Measurements from ENCODE around the genes BCL2L13 and GGTLC3.

DNA sequence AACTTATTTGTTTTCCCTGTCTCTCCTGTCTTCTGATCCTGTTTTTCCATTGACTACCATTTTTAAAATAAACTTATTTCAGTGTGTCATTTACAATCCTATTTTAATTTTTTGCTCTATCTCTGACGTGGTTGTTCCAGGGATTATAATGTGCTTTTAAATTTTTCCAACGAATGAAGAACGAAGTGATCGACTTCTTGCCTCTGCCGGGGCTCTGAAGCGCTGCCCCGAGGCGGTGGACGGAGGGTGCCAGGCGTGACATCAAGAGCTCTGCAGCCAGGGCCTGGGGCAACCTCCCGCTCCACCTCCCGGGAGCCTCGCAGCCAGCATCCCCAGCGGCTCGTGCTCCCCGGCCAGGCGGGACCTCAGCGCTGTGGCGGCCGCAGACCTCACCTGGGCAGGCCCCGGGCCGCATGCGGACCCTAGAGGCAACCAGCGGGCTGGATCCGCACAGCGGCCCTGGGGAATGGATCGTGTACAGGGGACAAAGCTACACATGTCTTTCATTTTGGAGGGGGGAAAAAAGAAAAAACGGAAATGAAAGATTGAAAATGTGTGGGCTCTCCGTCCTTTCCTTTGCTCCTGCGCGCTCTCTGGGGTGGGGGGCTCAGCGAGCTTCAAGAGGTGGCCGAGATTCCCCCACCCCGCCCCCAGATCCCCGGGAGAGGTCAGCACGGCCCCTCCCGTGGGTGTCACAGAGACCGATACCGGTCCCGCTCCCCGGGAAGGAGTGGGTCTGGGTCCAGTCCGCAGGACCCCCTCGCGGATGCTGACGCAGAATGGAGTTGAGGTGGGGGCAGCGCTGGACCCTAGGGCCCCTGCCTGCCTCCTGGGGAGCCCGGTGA lies 28.1 kb upstream of the GAB4 start:
- RRBS: 29% methylated on average over 9 of the region's 47 CpGs

GRCh38 chr22:17113572-17113957 lies 7.6 kb downstream of the TMEM121B start:
- RRBS: 77% methylated on average over 3 of the region's 8 CpGs

DNA sequence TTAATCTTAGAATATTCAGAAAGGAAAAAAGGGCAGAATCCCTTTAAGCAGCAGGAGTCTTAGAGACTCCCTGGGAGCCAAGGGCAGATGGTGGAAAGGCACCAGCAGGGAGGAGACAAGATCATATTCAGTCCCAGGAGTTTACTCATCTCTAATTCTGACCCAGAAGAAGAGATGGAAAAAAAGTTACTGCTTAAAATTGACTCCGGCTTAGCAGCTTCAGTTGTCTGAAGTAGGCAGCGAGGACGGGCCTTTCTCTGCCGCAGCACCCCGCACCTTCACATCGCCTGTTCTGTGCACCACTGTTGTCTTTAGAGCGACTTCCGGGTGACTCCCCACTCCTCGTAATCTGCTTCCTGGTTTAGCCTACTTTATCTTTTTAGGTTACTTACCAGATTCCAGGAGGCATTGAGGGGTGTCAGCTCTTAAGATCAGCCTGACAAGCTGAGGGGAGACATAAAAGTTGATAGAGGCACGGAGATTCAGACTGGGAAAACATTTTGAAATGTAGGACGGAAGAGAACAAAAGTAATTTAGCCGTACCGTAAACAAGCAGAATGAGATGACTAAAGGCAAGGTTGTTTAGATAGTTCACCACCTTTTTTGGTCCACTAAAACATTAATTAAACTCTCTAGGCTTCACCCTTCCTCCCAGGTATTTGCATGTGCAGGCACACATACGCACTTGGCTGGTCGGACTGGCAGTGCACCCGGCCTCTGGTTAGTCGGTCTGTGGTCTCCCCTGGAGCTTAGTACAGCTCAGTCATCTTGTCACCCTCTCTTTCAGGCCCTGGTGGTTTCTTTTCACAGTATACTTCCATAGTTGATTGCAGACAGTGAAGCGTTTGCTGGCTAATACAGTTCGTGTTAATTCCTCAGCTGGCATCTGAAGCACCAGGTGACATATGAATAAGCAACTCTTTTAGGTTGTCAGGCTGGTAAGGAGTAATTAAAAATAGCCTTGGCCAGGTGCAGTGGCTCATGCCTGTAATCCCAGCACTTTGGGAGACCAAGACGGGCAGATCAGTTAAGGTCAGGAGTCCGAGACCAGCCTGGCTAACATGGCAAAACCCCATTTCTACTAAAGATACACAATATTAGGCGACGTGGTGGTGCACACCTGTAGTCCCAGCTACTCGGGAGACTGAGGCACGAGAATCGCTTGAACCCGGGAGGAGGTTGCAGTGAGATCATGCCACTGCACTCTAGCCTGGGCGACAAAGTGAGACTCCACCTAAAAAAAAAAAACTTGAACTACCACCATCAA lies 74.6 kb downstream of the CECR2 start:
- RRBS: 15% methylated on average over 4 of the region's 28 CpGs

DNA sequence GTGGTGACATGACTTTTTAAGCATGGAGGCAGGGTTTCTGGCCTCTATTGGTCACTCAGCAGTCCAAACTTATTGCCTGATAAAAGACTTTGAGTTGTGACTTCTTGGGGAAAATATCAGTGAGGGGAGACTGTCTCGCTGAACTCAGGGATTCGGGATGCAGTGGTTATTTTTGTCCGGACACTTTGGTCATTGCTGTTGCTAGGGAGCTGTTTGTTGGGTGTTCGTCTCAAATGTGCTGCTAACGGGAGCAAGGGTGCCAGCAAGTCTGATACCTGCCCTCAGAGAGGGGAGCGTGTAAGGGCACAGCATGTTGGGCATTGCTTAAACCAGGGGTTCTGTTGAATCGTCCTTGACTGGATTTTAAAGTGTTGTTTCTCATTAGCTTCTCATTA lies 49.3 kb upstream of the SLC25A18 start:
- RRBS: no CpG with 5 or more reads among the region's 7 CpGs

GRCh38 chr22:17579475-17580029 lies 16.3 kb downstream of the SLC25A18 start:
- RRBS: no CpG with 5 or more reads among the region's 16 CpGs

- RRBS: 7% methylated on average over 7 of the region's 48 CpGs
Observed at GRCh38 chr22:17638137-17638892, at the start of gene BCL2L13. TSS of gene BCL2L13 (plus strand) at chr22:17638757.

DNA sequence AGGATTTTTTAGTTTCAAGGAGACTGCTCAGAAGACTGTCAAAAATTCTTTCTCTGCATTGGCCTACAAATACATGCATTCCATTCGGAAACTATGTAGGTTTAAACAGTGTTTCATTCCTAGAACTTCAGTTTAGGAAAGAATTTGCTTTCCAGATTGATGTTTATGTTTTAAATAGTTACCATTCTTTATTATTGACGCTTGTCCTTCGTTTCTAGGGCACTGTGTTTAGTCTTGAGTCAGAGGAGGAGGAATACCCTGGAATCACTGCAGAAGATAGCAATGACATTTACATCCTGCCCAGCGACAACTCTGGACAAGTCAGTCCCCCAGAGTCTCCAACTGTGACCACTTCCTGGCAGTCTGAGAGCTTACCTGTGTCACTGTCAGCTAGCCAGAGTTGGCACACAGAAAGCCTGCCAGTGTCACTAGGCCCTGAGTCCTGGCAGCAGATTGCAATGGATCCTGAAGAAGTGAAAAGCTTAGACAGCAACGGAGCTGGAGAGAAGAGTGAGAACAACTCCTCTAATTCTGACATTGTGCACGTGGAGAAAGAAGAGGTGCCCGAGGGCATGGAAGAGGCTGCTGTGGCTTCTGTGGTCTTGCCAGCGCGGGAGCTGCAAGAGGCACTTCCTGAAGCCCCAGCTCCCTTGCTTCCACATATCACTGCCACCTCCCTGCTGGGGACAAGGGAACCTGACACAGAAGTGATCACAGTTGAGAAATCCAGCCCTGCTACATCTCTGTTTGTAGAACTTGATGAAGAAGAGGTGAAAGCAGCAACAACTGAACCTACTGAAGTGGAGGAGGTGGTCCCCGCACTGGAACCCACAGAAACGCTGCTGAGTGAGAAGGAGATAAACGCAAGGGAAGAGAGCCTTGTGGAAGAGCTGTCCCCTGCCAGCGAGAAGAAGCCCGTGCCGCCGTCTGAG lies 47.5 kb downstream of the BID start:
- RRBS: no CpG with 5 or more reads among the region's 16 CpGs

- RRBS: no CpG with 5 or more reads among the region's 13 CpGs
Observed at GRCh38 chr22:17767201-17767869, 6.9 kb downstream of the BID start.

DNA sequence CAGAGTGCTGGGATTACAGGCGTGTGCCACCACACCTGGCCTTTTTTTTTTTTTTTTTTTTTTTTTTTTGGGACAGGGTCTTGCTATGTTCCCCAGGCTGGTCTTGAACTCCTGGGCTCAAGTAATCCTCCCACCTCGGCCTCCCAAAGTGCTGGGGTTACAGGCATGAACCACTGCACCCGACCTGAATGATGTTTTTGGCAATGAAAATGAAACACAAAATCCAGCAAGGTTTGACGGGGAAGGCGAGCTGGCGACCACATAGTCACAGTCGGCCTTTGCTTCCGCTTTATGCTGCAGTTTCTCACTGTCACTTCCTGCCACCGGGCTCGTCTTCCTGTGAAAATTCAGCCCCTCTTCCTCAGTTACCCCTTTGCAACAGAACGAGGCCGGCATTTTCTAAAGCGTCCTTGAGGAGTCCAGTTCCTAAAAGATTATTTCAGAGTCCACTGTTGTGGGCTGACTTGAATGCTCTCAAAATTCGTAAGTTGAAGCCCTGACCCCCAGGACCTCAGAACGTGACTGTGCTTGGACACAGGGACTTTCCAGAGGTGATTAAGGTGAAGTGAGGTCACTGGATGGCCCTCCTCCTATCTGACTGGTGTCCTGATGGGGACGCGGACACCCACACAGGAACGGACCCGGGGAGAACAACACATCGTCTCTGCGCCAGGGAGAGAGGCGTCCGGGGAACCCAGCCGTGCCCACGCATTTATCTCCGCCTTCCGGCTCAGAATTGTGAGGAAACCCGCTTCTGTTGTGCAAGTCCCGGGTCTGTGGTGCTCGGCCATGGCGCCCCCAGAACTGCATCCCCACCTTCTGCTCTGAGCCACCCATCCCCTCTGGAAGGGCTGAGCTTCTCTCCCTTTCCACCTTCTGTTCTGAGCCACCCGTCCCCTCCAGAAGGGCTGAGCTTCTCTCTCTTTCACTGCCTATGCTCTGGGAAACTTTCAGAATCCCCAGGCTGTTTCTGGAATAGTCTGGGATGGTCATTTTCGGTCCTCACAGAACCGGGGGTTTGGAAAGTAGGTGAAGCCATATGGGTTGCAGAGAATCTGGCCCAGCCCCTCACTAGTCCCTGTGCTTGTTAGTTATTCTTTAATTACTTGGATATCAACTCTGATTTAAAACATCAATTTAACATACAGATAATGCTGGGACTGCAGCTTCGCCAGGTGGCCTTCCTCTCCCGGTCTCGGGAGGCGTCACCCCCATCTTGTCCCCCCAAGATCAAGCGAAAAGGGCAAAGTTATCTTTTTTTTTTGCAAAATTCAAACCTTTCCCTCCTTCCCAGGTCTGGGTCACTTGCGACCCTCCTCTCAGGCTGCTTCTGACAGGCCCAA lies 3.2 kb upstream of the BID start:
- RRBS: 97% methylated on average over 13 of the region's 40 CpGs

DNA sequence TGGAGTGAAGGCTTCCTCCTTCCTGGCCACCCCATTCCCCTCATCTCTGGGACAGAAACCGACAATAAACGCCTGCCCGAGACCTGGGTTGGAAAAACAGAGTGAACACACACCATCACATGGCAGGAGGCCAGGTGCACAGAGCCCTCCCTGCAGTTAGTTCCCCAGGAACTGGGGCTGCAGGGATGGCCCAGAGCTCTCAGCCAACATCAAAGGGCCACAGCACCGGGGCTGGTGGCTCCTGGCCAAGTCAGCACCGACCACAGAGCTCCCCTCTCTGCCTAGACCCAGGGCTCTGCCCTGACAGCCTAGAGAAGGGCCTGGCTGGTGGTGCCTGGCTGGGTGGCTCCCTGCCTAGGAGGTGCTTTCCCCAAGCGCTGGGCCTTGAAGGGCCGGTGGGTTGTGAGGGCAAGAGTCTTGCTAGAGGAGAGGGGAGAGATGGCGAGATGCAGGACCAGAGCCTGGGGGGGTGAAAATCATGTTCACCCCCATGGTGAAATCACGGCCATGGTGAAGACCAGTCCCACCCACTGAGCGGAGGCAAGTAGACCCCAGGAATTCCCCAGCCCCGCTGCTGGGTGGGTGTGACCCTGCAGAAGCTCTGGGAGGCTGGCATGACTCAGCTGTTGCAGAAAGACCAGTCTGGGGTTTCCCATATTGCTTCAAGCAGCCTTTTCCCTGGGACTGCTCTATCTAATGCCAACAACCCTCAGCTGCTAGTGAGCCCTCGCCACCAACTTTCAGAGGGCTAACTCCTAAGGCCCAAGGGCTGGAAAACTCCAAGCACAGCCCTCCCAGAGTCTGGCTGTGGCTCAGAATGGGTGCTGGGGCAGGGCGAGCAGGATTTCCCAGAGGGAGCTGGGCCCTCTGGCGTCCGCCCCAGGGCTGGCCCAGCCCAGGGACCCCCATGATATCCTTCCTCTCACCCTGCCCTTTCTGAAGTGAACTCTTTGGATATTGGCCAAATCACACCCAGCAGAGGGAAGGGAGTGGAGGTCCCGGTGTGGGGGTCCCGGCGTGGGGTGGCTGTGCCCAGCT lies 7.3 kb upstream of the BID start:
- RRBS: no CpG with 5 or more reads among the region's 18 CpGs

GRCh38 chr22:17842326-17842842 lies 68.1 kb upstream of the BID start:
- RRBS: 99% methylated on average over 2 of the region's 22 CpGs

GRCh38 chr22:17921803-17922699 lies 102.3 kb downstream of the MICAL3 start:
- RRBS: no CpG with 5 or more reads among the region's 17 CpGs

- RRBS: no CpG with 5 or more reads among the region's 29 CpGs
Observed at GRCh38 chr22:18048384-18048875, 24.1 kb upstream of the MICAL3 start.

DNA sequence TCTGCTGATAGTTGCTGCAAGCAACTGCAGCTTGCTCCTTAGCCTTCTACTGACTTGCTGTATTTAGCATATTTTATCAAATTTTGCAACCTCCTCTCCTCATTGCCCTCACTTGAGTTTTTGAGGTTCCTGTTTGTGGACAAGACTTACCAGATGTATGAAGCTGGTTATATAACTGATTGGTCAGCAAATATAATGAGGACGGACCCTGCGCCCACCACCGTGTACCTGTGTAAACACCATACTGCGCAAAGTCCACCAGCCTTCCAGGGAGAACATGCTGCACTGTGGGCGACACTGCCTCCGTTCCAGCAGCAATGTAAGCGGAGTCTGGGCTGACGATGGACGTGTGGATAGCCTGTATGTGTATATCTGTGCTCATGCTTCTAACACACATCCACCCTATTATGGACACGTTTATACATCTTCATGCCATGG lies 1.6 kb upstream of the USP18 start:
- RRBS: no CpG with 5 or more reads among the region's 10 CpGs

- RRBS: no CpG with 5 or more reads among the region's 5 CpGs
Observed at GRCh38 chr22:18517940-18518285, at the start of gene GGTLC3. TSS of gene GGTLC3 (minus strand) at chr22:18518161.

GRCh38 chr22:18536803-18537448 lies 9.3 kb downstream of the TMEM191B start:
- RRBS: no CpG with 5 or more reads among the region's 16 CpGs

DNA sequence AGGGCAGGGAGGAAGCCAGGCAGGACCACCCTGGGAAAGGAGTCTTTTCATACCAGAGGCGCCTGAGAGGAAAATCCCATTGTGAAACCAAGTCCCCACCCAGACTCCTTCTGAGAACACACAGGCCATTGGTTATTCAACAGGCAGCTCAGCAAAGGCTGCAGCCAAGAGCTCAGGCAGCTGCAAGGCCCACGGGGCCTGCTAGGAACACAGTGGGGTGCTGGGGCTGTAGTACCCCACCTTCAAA lies 6.8 kb downstream of the PRODH start:
- RRBS: no CpG with 5 or more reads among the region's 2 CpGs

DNA sequence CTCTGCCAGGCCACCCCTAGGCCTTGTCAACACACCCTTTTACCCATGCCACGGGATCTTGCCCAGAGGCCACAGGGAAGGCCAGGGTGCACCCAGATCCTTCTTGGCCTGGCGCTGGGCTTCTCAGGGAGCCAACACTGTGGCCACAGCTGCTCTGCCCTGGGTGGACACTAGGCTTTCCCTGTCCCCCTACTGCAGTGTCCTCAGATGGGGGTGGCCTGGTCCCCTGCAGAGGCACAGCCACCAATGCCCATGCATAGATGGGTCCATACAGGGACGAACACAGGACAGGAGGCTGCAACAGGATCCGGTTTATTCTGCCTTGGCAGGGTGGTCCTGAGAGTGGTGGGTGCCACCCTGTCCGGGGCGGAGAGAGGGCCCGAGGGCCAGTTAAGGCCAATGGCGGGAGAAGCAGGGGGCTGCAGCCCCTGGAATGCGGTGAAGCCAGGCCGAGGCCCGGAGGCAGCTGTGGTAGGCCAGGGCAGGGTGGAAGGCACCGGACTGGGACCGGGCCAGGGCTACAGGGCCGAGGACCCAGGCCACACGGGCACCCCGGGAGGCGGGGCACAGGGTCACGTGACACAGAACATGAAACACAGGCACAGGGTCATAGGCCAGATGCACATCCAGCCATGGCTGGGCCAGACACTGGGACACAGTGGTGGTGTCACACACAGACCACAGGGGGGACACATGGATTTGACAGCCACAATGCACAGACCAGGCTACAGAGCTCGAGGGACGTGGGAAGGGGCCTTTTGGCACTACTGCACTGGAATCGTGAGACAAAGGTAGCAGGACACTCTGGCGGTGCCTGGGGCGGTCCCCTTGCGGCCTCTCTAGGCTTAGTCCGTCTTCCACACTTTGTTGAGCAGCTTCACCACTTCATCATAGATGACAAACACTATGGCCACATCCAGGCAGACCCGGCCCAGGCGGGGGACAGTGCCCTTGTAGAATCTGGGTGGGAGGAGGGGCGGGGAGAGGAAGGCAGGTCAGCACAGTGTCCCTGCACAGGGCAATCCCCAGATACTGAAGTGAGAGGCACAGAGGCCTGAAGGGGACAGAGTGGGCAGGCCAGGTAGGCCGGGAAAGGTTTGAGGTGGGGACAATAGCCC lies 2.9 kb downstream of the SLC25A1 start:
- RRBS: 90% methylated on average over 11 of the region's 29 CpGs

DNA sequence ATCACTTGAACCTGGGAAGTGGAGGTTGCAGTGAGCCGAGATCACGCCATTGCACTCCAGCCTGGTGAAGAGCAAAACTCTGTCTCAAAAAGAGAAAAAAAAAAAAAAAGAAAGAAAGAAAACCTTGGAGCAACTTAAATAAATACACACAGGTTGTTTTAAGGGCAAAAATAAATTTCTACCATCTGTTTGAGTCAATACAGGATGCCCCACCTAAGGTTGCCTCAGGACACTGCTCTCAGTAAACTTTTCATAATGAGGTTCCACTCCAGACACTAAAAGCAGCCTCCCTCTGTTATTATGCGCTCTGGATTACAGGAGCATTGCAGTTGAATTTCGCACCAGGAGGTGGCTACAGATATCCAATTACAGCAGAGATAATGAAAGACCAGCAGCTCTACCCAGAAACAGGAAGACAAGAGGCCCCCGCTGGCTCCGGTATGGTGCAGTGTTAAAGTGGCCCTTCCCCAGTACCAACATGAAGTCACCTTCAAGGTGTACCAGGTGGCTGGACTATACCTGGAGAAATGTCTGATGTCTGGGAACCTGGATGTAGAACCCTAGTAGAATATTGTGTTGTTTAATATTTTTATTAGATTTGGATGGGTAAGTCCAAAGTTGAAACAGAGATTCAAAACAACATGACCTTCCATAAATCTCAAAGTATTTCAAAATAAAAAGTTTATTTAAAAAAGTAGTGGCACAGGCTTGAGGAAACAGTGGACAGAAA lies 39.4 kb upstream of the SLC25A1 start:
- RRBS: no CpG with 5 or more reads among the region's 6 CpGs

DNA sequence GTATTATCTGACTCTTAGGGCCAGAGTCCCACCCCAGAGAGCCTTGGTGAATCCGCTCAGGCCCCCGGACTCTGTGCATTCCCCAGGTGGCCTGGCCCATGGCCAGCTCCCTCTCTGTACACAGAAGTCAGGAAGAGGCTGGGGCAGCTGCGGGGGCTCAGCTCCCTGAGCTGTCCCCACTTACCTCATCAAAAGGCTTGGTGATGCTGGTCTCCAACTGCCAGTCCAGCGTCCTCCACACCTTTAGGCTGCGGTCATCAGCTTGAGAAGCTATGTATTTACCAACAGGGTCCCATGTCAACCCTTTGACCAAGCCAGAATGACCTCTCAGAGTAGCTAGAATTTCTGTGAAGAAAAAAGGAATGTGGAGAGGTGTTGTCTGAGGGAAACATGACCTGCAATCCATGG lies 34.9 kb downstream of the HIRA start:
- RRBS: no CpG with 5 or more reads among the region's 5 CpGs